BE2C (cell line): ENCODE measurements around the genes CDKN1A, CPNE5 and FGD2.

- RRBS: no CpG with 5 or more reads among the region's 2 CpGs
Measured at GRCh38 chr6:36611217-36611642, 17.1 kb downstream of the SRSF3 start.

DNA sequence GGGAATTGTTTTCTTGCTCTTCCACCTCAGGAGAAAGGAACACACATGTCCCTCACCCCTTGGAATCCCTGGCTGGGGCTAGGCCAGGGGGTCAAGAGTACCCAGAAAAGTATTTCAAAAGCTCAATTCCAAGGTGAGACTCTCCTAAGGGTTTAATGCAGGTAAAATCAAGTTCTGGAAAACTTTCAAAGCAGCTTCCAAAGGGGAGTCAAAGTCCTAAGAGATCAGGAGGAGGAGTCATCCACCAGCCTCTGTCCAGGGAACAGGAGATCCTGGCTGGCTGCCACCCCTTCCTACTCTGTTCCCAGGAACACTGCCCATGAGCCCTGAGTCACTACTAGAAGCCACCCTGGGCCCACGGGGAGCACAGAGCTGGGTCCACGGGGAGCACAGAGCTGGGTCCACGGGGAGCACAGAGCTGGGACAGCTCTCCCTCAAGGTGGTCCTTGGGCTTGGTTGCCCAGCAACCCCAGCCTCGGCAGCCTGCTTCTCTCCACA is 35.5 kb upstream of the CDKN1A start:
- RRBS: no CpG with 5 or more reads among the region's 4 CpGs

DNA sequence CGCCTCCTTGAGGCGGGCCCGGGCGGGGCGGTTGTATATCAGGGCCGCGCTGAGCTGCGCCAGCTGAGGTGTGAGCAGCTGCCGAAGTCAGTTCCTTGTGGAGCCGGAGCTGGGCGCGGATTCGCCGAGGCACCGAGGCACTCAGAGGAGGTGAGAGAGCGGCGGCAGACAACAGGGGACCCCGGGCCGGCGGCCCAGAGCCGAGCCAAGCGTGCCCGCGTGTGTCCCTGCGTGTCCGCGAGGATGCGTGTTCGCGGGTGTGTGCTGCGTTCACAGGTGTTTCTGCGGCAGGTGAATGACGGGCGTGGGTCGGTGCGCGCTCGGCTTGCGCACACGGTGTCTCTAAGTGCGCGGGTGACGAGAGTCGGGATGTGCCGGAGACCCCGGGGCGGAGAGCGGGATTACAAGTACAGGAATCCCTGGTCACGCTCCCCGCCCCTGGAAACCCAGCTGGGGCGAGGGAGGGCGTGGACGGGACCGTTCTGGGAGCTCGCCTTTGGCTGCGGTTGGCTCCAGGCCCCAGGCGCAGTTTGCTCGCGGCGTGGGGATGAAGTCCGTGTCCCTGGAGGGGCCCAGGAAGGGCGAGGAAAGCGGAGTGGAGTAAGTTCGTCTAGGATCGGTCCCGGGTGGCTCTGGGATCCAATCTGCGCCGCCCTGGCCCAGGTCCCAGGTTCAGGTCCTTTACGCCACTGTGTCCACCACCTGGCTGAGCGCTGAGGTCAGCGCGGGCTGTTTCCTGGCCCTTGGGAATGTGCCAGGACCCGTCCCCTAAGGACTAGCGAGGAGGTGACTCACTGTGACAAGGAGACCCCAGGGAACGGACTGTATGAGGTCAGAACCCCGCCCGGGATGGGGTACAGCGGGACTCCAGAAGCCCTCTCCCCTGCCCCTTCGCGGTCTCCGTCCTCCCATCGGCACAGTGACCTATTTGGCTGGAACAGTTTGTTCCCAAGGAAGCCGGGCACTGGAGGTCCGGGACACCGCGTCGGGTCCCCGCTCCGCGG is at the start of gene CDKN1A:
TSS of gene CDKN1A (plus strand) at position 66 of the 1,004 bp plus-strand sequence.
- RRBS: under 1% methylated on average over 20 of the region's 90 CpGs

DNA sequence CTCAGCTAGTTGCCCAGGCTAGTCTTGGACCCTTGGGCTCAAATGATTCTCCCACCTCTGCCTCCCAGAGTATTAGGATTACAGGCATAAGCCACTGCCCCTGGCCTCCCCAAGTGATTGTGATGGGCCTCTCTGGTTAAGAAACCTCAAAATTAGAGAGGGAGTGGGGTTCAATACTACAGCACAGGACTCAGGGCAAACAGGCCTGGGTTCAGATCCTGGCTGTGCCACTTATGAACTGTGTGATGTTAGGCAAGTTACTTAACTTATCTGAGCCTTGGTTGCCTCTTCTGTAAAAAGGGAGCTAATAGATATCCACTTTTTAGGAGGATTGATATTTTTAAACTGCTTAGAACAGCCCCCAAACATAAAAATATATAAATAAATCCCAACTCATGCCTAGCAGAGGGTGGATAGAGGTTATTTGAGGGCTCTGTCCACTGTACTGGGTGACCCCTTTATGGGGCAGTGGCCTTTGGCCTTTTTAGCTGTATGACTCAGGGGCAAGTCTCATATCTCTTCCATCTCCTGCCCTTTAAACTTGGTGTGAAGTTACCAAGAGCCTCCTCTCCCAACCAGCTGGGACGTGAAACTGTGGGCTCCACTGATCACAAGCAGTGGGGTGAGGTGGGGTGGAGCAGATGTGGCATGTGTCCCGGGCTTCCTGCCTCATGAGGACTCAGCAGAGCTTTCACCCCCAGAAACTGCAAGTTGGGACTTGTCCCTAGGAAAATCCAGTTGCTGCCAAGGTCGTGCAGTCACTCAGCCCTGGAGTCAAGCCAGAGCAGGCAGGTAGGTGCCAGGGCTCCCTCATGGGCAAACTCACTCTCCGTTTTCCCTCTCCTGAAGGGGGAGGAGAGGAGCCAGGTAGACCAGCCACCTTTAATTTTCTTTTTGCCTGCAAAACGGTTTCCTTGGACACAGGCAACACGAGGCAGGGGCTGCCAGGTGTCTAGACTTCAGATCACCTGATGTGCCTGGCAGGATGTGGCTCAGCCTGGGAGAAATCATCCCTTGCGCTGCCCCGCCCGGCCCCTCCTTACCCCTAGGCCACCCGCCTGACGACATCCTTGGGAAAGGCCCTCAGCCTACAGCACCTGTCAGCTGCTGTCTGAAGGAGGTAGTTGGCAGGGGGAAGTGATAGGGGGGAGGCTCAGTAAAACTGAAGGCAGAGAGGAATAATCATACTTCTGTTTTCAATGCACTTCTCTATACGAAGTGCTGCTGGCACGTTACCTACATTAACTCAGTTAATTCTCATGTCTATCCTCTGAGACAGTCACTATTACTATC is 3.9 kb downstream of the CDKN1A start:
- RRBS: no CpG with 5 or more reads among the region's 13 CpGs

DNA sequence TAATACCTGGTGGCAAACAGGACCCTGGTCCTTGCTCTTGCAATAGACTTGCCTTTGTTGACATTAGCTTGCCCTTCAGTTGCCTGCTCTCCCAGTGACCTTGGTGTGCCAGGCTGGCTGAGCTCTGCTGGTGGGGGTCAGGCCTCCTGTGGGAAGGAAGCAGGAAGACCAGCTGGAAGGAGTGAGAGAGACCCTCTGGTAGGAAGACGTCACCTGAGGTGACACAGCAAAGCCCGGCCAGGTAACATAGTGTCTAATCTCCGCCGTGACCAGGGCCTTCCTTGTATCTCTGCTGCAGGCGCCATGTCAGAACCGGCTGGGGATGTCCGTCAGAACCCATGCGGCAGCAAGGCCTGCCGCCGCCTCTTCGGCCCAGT is 5.3 kb downstream of the CDKN1A start:
- RRBS: 91% methylated on average over 5 of the region's 11 CpGs

- RRBS: no CpG with 5 or more reads among the region's 14 CpGs
Measured at GRCh38 chr6:36827552-36828348, 11.5 kb downstream of the CPNE5 start.

GRCh38 chr6:36838858-36839286 is 372 bp downstream of the CPNE5 start:
- RRBS: 39% methylated on average over 2 of the region's 21 CpGs

GRCh38 chr6:36839287-36840329 is at the start of gene CPNE5:
CPNE5 (minus strand) TSS chr6:36839444.
- RRBS: 4% methylated on average over 46 of the region's 106 CpGs

DNA sequence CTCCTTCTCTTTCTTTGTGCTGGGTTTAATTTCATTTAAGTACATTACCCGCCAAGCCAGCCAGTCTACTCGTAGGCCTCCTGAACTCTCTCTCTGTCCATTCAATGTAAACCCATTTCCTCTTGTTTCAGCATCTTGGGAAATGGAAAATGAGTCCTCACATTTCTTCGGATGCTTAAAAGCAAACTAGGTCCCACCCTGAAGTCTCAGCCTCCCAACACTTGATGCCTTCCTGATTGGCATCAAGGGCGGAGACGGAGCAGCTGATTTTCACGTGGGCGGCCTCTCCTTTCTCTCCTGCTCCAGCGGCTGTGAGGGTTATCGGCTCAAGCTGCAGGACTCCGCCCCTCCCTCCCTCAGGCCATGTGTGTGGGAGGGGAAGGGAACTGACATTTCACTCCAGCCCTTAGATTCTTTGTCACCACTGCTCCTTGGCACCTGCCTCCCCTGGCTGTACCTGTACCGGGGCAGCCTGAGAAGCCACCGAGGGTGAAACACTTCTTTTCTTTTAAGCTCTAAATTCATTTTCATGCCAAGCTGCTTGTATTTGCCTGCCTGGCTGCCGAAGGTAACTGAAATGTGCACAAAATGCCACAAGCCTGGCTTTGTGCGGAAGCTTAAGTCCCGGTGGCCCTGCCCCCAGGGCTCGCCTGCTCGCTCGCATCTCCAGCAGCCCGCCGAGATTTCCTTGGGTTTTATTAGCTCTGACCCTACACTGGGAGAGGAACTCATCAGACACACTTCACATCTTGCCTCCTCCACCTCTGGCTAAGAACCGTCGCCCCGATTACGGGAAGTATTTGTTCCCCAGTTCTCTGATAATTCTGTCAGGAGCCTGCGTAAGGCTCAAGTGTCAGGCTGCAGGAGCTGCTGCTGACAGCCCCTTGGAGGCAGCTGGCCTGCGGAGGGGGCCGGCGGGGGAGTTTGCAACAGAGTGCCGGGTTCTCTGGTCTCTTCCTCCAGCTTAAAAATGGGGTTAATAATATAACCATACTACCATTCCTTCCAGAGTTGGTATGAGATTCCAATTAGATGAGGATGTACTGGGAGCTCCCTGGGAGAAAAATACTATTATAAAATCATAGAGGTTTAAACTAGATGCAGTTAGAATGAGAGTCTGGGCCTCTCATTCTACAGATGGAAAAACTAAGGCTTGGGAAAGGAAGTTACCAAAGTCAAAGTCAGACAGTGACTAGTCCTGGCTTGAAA is 9.6 kb upstream of the CPNE5 start:
- RRBS: no CpG with 5 or more reads among the region's 29 CpGs

GRCh38 chr6:36912559-36913106 is 26.9 kb downstream of the C6orf89 start:
- RRBS: no CpG with 5 or more reads among the region's 11 CpGs

DNA sequence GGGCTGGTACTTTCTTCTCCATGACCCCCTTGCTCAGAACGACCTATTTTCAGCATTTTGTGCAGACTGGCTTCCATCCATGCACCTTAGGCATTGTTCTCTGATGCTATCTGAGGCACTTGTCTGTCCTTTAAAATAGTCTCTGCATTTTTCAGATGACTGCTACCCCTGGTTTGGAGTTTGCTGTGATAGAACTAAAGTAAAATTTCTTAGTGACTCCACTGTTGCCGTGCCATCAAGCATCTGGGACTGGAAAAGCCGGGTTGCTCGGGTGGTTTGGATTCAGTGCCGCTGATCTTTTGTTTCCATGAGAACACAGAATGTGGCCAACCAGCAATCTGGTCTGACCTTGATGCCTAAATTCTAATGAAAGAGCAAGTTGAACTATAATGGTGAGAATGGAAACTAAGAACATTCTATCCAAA is 10.0 kb upstream of the PI16 start:
- RRBS: no CpG with 5 or more reads among the region's 5 CpGs

DNA sequence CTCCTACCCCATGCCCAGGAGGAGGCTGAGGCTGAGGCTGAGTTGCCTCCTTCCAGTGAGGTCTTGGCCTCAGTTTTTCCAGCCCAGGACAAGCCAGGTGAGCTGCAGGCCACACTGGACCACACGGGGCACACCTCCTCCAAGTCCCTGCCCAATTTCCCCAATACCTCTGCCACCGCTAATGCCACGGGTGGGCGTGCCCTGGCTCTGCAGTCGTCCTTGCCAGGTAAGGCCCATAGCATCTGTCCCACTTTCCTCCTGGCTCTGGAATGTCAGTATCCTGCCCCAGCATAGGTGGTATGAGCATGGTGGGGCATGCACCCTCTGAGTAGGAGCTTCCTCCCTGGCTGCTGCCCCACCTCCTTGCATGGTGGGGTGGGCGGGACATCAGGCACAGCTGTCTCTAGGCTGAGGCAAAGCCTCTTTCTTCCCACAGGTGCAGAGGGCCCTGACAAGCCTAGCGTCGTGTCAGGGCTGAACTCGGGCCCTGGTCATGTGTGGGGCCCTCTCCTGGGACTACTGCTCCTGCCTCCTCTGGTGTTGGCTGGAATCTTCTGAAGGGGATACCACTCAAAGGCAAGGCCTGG is 8.9 kb downstream of the PI16 start:
- RRBS: no CpG with 5 or more reads among the region's 9 CpGs

- RRBS: no CpG with 5 or more reads among the region's 12 CpGs
Measured at GRCh38 chr6:36972271-36972907, 13.6 kb downstream of the MTCH1 start.

DNA sequence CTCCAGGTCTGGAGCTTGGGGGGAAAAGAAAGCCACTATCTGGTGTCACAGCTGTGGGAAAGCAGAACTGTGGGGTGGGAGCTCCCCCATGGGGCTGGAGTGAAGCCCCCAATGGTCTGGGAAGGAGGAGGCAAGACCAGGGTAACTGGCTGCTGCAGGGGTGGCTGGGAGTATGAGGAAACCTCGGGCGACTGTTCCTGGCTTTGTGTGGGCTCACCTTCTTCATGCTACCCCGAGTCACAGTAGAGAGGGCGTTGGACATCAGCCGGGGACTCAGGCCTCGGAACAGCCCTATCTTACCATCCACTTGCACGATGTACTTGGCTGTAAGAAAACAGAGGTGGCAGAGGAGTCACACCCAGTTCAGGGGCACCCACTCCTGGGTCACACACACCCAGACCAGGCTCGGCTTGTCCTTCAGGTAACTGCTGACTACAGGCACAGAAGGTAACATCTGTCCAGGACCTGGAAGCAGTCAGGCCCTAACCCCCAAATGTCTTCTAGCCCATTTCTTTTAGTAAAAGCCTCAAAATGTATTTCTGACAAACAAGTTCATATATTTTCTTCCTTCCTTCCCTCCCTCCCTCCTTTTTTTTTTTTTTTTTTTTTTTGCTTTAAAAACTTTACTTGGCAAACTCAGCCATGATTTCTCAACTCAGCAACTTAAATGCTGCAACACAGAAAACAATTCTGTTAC is 7.6 kb downstream of the MTCH1 start:
- RRBS: no CpG with 5 or more reads among the region's 8 CpGs

- RRBS: no CpG with 5 or more reads among the region's 4 CpGs
Measured at GRCh38 chr6:36983288-36983707, 2.7 kb downstream of the MTCH1 start.

GRCh38 chr6:36987515-36987828 is 1.5 kb upstream of the MTCH1 start:
- RRBS: no CpG with 5 or more reads among the region's 3 CpGs

DNA sequence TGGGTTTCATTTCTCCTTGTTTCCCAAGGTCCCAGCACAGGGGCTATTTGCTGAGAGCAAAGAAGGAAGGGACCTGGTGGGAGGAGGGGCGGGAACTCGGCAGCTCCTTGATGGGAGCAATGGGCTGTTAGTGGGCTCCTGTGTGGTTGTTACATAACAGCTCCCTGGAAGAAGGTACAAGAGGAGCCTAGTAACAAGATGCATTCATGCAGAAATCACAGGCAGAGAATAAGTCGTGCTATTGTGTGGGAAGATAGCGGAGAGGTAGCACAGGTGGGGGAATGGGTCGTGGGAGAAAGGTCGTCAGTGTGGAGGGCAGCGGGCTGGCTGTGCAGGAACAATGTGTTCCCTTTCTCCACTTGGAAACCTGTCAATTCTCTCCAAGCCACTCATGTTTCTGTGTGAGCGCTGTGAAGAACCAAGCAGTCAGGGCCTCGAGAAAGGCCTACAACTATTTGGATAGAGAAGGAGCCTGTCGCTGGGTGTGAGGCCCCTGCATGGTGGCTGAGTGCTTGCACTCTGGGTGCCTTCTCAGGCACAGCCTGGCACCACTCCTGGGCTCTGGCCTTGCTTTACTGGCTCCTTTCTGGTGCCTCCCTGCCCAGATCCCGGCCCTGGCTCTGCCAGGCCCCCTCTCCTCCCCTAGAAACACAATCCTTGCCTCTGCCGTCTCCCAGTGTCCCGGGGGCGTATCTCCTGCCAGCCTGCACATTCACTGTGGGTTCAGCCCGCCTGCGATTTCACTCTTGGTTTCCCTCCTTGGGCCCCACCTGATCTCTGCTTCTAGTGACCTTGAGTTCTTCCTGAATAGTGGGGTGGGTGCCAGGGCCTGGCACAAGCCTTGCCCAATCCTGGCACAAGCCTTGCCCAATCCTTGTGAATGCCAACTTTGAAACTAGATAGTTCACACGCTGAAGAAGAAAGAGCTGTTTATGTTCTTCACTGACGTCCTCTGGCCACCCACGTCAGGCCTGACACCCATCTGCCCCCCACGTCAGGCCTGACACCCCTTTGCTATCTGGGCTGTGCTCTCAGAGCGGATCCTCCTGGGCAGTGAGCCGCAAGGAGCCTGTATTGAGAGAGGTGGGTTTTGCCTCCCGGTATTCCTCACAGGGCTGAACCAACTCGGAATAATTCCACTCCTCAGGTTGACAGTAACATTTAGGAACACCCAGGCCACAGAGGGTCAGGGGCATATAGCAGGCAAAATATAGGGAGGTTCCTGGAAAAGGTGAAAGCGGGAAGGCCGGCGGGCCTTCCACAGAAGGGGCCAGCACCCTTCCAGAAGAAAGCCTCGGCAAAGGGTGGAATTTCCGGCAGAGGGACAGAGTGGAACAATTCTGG is 7.2 kb upstream of the FGD2 start:
- RRBS: 68% methylated on average over 8 of the region's 29 CpGs

DNA sequence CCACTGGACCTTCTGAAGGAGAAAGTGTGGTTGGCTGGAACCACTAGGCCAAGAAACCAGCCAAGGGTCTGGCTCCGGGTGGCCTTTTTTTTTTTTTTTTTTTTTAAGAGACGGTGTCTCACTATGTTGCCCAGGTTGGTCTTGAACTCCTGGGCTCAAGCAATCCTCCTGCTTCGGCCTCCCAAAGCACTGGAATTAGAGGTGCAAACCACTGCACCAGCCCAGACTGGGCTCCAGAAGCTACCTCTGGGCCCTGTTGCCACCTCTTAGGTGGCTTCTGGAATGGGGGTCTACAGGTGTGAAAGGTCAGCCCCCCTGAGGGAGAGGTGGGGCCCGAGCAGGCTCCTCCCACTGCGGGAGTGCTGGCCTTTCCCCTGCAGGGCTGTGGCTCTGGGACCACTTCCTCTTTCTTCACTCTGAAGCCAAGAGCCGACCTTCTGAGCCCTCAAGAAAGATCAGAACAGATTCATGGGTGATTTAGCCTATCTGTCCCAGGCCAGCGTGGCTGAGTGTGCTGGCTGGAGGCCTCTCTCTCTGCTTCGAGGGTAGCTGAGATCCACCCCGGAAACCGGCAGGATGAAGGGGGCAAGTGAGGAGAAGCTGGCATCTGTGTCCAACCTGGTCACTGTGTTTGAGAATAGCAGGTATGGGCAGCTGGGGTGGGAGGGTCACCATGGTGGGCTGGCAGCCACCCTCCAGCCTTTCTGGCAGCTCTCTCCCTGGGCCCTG is at the start of gene FGD2:
TSS of gene FGD2 (plus strand) at position 414 of the 729 bp plus-strand sequence.
- RRBS: no CpG with 5 or more reads among the region's 10 CpGs

DNA sequence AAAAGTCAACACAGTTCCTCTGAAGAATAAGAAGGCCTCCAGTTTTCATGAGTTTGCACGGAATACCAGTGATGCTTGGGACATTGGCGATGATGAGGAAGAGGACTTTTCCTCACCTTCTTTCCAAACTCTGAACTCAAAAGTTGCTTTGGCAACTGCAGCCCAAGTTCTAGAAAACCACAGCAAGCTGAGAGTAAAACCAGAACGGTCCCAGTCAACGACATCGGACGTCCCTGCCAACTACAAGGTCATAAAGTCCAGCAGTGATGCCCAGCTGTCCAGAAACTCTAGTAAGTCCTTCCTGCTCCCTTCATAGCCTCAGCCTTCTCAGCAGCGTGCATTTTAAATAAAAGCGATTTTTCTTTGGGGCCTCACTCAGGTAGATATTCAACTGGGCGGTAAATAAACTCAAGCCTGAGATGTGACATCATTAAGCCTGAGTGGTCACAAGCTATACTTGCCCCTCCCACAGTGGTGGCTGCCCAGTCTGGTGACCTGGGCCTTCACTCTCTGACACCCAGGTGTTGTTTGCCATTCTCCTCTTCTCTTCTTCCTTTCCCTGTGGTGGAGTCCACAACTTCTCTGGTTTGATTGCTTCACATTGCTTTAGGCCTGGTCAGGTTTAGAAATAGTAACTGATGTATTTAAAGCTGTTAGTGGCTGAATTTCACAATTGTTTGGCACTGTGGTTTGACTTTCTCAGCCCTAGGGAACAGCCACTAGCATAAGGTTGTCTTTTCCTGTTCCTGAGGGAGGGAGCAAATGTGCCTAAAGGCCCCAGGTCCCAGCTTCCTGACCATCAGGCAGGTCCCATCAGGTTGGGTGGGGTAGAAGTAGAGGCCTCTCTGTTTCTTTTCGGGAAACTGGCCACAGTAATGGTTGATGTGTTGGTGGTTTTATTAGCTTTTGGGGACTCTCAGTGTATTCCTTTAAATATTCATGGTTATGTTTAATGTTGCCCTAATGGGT is 21.7 kb upstream of the TMEM217 start:
- RRBS: no CpG with 5 or more reads among the region's 10 CpGs

DNA sequence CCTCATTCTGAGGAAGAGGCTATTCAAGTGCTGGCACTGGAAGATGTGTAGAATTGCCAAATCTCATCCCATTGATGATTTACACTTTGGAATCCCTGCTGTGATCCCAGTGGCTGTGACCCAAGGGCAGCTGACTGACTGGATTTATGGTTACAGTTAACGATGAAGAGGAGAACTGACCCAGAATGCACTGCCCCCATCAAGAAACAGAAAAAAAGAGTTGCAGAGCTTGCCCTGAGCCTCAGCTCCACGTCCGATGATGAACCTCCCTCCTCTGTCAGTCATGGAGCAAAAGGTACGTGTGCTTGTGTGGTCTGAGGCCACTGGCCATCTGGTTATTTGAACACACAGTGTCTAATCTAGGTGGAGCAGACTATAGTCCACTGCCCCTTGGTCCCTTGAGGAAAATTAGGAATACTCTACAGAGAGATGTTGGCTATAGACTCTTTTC is 2.5 kb downstream of the CMTR1 start:
- RRBS: no CpG with 5 or more reads among the region's 4 CpGs